Hepatocyte (in vitro differentiated cells and primary cell): ENCODE data around the genes ENSG00000283205 and CDK20.

GRCh38 chr9:87223402-87224085, 274.1 kb upstream of the DAPK1 start:
- RAMPAGE, long total RNA = no peak
- RRBS = no CpG with 5 or more reads among the region's 7 CpGs

DNA sequence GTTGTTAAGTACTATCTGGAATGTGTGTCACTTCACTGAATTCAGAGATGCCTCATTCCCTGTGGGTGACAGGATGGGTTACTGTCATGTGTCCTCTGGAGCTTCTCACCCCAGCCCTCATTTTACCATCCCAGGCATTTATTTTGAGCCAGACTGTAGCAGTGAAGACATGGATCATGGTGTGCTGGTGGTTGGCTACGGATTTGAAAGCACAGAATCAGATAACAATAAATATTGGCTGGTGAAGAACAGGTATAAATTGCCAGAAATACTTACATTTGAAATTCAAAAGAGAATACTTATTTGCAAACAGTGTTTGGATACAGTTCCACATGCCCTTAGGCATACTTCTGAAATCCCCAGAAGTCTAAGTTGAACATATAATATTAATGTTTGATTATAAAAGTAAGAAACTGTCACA, 4.3 kb downstream of the CTSL start:
- RAMPAGE, long total RNA = no peak
- RRBS = no CpG with 5 or more reads among the region's 1 CpG

DNA sequence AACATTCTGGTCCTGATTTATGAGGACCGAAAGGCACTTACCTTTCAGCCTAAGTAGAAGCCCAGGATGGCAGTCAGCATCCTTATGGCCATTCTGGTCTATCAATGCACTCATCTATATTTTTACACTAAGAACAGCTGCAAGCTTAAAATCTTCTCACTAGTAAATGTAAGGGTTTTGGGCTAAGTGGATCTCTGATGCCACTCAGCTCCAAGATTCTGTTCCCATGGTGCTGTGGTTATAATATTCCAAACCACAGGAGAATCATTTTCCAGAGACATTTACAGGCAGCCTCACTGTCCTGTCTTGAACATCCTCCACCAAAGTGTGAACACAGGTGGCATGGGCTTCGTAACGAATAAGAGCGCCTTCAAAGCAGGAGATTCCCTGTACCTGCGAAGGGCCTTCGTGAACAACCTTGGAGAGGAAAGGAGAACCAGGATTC, at the start of gene ENSG00000283205:
Gene ENSG00000283205, plus strand, starts transcription at position 290 of the 445 bp plus-strand sequence.
- RAMPAGE, long total RNA = no peak
- RRBS = no CpG with 5 or more reads among the region's 6 CpGs

GRCh38 chr9:87974159-87975034, at the start of gene CDK20:
Gene CDK20 (minus strand): TSS chr9:87974533.
- RAMPAGE, long total RNA = no peak
- RRBS = 4% methylated on average over 12 of the region's 60 CpGs

DNA sequence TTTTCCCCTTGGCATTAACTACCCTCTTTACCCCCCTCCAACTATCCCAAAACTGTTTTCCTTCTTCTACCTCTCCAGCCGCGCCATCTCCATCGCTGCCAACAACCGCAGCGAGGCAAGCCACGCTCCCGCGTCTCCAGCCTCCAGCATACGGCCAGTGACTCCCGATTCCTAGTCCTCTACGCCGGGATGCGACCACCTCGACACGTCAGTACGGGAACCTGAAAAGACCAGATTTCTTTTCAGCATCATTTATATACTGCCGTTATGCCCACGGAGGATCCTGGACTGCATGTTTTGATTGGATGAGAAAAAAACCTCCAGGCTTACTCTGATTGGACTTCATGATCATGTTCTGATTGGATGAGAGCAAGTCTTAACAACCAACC, 25.1 kb downstream of the SPATA31C2 start:
- RAMPAGE, long total RNA = no peak
- RRBS = no CpG with 5 or more reads among the region's 18 CpGs

GRCh38 chr9:88604585-88605121, 69.7 kb downstream of the NXNL2 start:
- RAMPAGE, long total RNA = no peak
- RRBS = no CpG with 5 or more reads among the region's 4 CpGs

DNA sequence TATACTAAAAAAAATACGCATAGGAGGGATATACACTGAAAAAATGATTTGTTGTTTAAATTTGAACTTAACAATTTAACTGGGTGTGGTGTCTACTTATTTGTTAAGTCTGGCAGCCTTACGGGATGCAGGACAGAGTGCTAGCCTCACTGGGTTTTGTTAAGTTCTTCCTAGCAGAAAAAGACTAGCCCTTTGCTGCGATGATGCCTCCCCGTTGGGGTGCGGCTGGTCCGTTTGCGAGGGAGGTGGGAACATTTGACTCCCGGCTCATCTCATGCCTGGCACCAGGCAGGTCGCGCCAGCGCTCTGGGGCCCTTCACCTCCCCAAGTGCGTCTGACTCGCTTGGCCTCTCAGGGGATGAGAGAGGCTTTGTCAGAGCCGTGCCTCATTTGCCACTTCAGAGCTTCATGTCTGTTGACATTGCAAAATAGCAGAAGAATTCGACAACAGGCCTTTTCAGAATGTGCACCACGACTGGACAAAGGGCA, 171.0 kb downstream of the NXNL2 start:
- RAMPAGE, long total RNA = no peak
- RRBS = no CpG with 5 or more reads among the region's 16 CpGs

- RAMPAGE, long total RNA = no peak
- RRBS = no CpG with 5 or more reads among the region's 10 CpGs
Measured at GRCh38 chr9:88828053-88828563, 163.2 kb upstream of the S1PR3 start.

- RAMPAGE, long total RNA = no peak
- RRBS = no CpG with 5 or more reads among the region's 9 CpGs
Measured at GRCh38 chr9:89153461-89153994, 25.1 kb downstream of the SHC3 start.

GRCh38 chr9:89316989-89317690, 1.2 kb upstream of the SECISBP2 start:
- RAMPAGE, long total RNA = no peak
- RRBS = no CpG with 5 or more reads among the region's 4 CpGs

DNA sequence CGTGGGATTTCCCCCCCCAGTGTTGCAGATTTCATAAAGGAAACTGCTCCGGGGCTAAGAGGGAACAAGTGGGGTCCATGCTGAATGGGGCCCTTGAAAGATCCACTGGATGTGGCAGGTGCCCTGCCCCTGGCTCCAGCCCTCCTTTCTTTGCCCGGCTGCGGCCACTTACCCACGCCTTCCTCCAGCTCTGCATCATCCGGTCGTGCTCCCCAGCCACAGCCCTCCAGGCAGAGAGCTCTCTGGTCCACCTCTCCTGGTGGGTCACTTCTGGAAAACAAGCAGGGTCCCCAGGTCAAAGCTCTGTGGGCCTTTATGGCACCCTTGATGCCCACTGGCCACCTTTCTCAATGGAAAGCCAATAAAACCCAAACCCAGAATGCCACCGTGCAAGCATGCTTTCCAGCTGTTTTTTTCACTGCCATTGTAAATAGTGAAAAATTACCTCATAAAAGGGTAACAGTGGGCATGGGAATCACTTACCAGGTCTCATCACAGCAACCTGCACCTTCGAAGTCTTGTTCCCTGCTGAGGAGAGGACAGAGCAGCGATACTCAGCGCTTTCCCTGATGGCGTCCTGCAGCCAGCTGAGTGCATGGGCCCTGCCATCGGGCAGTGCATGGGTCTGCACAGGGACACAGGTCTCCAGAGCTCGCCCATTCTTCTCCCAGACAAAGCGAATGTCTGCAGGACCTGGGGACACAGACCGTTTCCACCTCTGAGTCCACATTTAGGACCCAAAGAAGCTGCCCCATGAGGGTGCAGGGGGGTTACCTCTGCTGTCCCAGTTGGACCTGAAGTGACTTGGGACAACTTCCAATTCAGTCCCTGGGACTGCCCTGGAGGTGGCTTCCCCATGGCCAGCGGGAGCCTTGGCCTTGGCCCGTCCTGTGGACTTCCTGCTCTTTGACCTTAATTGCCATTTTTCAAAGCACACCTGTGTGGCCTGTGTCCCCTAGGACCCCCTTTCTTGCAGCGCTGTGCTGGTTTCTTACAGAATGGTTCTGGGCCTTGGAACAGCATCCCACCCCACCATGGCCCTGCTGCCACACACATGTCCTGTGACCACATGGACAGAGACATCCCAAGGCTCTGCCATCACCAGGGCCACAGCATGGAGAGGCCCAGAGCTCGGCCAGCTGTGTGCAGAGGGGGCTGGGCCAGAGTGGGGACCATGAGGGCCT, 45.4 kb downstream of the SECISBP2 start:
- RAMPAGE, long total RNA = no peak
- RRBS = 96% methylated on average over 5 of the region's 20 CpGs

DNA sequence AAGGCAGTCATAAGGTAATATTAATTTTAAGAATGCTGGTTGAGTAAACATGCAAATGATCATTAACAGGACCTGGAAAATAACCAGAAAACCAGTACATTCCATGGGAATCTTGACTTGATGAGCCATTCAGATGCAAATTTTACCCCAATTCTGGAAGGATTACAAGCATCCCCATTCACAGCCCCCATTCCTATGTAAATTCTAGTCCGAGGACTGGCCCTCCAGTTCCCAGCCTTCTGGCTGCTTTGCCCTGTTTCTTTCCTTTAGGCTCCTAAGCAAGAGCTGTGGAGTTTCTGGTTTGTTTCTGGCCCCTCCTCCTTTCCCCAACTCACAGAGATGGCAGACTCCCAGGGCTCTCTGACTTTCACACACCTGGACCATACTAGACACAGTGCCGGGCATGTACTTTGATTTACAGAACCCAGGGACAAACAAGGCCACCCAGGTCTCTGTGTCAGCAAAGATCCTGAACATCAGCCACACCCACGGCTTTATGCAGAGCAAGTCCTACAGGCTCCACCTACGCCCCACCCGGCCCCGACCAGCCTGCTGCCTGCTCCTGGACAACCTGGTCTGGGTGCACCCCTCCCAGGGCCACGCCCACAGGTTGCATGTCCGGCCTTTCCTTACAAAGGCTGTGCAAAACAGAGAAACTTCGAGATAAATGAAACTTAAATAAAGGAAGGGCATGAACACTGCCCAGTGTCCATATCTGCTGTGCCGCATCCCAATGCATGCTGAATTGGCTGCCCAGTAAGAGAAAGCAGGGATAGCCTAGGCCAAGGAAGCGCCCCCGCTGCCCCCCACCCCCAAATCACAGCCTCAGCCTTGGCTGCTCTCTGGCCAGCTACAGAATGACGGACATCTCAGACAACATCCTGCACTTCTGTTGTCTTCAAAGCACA, 62.5 kb downstream of the SEMA4D start:
- RAMPAGE, long total RNA = no peak
- RRBS = 83% methylated on average over 2 of the region's 13 CpGs

DNA sequence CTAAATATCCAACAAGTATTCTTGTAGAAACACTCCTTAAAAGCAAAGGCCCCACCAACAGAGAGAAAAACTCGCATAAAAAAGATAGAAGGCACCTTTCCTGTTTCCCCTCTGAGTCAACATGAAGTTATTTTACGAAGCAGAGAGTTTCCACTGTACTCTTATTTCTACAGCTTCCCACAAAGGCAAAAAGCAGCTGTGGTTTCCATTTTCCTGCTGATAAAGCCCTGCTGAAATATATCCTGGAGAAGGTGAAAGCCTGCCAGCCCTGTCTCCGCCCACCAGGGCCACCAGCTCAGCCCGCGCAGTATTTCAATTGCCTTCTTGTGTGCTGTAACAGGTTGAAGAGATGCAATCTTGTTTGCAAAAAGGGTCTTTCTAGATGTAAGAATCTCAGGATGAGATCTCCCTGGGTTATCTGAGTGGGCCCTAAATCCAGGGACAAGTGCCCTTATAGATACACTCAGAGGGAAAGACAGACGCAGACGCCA, 20.0 kb downstream of the SEMA4D start:
- RAMPAGE, long total RNA = no peak
- RRBS = no CpG with 5 or more reads among the region's 7 CpGs

- RAMPAGE, long total RNA = no peak
- RRBS = no CpG with 5 or more reads among the region's 19 CpGs
Measured at GRCh38 chr9:89483488-89484357, 14.2 kb downstream of the SEMA4D start.

DNA sequence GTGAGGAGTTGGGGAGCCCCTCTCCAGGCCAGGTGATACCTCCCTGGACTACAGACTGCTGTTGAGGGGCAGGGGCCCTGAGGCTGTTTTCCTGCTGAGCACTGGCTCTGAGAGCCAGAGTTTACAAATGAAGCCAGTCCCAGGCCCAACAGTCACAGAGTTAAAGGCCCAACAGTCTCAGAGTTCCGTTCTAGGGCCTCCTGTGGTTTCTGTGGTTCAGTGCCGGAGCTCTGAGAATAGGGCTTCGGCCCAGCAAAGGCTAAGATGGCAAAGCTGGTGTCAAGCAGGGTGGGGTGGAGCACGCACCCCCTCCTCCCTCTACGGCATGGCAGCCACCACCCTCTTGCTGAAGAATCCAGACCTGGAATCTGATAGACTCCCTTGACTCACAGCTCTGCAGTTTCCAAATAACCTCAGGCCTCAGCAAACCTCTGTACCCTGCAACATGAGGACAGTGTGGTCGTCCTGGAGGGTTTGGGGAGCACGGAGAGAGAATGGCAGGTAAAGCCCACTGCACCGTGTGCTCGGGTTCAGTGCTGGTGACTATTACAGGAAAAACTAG, 1.2 kb upstream of the SEMA4D start:
- RAMPAGE, long total RNA = no peak
- RRBS = no CpG with 5 or more reads among the region's 9 CpGs

DNA sequence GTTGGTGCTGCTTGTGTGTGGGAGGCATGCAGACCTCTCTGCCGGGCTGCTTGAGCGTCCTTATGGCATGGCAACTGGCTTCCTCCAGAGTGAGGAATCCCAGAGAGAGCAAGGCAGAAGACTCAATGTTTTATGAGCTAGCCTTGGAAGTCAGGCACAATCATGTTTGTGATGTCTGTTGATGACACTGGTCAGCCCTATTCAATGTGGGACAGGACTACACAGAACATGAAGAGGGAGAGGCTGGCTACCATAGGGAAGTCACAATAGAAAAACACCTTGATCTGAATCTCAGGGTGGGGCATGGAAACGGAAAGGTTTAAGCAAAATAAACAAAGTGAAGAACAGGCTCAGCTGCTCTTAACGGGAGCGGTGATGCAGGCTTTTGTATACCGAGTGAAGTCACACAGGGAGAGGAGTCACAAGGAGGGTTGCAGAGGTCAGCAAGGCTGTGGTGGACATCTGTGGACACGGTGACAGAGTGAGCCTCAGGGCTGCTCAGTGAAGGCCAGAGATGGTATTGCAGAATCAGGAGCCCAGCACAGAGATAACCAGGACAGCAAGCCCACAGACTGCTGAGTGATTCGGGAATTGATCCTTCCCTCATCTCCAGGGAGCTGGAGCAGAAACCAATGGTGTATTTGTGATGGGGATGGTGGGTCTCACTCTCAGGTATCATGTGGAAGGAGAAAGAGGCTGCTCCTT, 30.6 kb upstream of the SEMA4D start:
- RAMPAGE, long total RNA = no peak
- RRBS = no CpG with 5 or more reads among the region's 8 CpGs

DNA sequence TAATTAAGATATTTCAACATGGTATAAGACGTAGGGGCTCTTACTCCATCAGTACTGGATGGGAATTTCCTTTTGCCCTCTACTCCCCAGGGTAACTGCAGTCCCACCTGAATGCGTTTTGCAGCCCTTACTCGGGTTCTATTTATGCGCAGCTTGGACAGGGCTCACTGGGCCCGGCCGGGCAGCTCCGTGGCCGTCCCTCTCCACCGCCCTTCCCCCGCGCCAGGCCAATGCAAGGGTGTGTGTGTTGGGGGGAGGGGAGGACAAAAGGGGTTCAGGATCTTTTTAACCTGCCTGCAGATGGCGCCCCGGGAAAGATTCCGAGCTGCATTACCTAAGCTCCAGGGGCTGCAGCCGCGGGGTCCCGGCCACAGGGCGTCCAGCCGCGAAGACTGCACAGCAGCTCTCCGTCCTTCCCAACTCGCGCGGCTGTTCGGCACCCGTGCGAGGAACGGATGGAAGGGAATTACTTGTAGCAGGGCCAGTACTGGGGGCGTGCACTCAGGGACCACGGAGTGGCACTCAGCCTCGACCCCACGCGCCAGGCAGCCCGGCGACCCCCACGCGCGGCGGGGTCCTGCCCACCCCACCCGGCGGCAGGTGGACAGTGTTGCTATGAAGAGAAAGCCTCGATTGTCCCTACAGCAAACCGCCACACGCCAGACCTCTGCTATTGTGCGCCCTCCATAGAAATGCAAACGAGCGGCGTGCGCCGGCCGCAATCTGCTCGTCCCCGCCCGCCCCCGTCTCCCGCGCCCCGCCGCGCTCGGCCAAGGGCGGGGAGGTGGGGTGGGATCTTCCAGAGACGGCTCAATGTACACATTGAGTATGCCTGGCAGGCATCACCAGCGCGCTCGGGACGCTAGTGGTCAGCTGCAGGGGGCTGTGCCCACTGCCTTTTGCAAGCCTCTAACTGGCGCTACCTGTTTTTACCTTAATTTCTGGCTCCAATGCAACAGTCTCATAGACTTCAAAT, 909 bp upstream of the GADD45G start:
- RAMPAGE, long total RNA = no peak
- RRBS = 2% methylated on average over 12 of the region's 68 CpGs

DNA sequence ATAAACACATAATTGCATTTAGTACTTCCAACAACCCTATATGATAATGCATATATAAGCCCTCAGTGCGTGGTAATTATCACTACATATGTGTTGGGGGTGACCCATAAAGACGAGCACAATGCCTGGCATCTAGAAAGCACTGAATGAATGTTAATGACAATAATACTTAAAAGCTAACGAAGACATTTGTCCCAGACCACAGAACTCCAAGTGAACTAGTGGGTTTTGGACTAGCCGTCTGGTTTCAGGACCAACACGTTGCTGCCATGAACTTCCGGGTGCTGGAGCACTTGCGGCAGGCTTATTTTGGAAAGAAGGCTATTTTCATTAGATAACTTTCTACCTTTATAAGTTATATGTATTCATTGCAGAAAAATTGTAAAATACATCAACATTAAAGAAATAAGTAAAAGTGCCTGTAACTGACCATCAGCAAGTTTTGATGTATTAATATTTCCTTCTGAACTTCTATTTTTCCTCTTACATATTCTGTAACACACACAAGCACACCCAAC, 3.5 kb downstream of the GADD45G start:
- RAMPAGE, long total RNA = no peak
- RRBS = no CpG with 5 or more reads among the region's 7 CpGs

DNA sequence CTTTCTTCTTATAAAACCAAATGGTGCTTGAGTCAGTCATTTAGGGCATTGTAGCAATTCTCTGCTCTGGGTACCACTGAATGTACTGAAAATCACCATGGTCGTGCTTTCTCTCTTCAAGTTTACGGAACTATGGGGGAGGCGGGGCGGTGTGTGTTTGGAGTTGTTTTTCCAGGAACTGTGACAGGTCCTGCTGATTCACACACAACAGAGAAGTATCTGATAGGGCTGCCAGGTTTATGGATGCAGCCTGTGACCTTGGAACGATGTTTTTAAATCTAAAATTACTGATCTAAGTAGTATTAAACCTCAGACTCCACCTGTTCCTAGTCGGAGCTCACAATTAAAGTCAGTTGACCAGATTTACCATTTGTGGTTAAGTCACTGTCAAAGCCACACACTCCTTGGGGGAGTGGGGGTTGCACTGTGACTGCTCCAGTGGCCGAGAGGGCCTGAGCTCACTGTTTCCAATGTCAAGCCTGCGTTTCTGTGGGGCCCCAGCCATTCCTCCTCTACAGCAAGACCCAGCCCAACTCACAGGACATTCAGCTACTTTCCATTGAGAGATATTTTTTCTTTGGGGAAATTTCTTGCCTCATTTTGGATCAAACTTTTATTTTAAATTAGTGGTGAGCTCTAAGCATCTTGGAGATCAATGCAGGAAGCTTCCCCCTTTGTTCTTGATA, 44.4 kb downstream of the GADD45G start:
- RAMPAGE, long total RNA = no peak
- RRBS = no CpG with 5 or more reads among the region's 8 CpGs

GRCh38 chr9:89677440-89678230, 72.8 kb downstream of the GADD45G start:
- RAMPAGE, long total RNA = no peak
- RRBS = 95% methylated on average over 5 of the region's 15 CpGs